Umbilical cord (tissue), 2 donors: ENCODE measurements around a stretch of chr9.

- RAMPAGE, long total RNA = no peak
Observed at GRCh38 chr9:69193272-69193694, 19.2 kb downstream of the TJP2 start.

- RAMPAGE, long total RNA = no peak
Observed at GRCh38 chr9:69198484-69198832, 24.4 kb downstream of the TJP2 start.

DNA sequence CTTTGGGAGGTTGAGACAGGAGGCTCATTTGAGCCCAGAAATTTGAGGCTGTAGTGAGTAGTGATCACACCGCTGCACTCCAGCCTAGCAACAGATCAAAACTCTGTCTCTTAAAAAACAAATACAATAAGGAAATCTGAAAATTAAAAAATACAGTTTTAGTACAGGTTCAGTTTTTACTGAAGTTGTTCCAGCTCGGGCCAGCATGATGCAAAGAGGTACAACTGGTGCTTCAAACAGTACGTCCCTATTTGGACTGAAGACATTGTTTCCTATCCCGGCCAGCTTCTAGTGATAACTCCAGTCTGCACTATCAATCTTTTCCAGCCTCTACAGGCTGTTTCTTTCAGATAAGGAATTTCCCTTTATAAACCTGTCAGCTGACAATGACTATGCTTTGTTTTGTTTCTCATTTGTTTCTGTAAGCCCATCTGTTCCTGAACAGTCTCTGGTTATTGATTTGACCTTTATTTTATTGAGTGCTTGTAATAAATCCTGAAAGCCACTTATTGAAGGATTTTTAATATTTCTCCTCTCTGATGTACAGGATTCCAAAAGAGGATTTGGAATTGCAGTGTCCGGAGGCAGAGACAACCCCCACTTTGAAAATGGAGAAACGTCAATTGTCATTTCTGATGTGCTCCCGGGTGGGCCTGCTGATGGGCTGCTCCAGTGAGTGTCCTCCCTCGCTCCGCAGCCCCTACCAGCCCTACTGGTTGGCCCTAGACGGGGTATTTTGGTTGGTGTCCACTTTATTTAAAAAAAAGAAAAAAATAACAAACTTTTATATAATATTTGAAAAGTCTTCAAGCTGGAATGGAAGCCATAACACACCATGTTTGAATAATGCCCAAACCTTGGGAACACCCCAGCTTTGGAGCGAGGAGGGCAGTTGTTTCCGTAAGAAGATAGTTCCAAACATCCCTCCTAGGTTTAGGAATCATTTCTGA is 42.0 kb downstream of the TJP2 start:
- RAMPAGE, long total RNA = no peak

DNA sequence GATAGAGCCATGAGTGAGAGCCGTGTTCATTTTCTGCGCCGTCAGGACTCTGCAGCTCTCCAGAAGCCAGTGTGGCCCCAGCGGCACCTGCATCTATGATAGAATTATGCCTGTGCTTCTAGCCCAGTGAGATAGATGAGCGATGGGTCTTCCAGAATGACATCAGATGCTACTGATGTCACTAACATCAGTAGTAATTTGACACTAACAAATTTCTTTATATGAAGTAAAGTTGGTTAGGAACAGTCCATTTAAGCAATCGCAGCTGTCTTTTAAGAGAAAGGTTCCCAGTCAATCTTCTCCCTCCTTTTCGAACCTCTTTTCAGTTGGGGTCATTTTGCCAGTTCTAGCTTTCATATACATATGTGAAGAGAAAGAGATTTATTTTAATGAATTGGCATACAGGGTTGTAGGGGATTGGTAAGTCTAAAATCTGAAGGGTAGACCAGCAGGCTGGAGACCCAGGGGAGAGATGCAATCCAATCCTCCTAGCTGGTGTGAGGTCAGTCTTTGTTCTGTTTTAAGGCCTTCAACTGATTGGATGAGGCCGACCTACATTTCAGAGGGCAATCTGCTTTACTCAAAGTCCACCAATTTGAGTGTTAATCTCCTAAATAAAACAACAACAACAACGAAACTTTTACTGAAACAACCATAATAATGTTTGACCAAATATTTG is 68.0 kb upstream of the ENTREP1 start:
- RAMPAGE, long total RNA = no peak

DNA sequence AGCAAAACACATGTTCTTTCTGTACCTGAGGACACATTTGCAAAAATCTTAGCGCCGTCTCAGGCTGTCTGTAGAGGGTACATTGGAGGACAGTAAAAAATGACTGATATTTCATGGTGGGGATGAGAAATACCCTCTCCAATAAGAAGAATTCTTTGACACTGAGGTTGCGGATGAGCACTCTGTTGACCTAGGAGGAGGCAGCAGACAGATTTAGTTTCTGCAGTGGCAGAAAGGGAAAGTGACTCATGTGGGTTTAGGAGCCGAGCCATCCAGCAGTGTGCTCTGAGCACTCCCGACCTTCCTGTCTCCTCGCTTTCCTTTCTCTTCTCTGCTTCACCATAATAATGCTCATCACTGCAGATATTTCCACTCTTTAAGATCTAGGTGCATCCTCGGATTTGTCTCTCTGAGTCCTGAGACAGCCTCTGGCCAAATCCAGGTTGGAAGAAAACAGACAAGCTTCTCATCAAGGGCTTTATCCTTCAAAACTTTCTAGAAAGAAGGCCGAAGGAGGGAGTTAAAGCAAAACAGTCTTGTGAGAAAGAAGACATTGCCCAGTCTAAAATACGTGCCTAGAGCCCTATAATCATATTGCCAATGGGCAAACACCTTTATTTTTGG is 54.7 kb downstream of the ENTREP1 start:
- RAMPAGE, long total RNA = no peak

DNA sequence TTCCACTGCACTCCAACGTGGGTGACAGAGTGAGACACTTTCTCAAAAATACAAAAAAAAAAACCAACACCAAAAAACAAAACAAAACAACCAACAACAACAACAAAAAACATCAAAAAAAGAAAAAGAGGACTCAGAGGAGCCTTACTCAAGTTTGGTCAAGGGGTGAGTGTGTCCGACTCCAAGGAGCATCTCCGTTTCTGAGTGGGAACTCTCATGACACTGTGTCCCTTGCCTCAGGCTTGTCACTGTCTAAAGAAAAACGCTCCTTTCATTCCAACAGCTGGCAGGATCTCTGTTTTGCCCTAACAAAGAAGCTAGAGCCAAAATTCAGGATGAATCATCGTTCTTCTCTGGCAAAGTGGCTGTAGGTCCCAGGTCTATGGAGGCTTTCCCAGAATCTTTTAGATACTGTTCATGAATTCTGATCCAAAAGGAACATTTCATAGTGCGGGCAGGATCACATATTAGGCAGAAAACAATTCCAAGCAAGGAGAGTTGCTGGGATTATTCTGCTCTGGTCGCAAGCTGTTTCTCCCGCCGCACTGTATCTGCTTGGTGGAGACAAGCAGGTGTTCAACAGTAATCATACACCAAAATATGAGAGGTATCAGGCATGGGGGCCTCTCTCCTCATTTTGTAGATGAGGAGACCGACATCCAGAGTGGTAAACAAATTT is 72.4 kb downstream of the ENTREP1 start:
- RAMPAGE, long total RNA = no peak

DNA sequence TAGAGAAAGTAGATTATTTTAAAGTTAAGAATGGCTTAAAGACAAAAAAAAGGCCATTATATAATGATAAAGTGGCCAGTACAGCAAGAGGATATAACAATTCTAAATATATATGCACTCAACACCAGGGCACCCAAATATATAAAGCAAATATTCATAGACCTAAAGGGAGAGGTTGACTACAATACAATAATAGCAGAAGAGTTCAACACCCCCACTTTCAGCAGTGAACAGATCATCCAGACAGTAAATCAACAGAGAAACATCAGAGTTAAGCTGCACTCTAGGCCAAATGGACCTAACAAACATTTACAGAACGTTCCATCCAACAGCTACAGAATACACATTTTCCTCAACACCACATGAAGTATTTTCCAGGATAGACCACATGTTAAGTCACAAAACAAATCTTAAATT is 19.0 kb downstream of the APBA1 start:
- RAMPAGE, long total RNA = no peak

DNA sequence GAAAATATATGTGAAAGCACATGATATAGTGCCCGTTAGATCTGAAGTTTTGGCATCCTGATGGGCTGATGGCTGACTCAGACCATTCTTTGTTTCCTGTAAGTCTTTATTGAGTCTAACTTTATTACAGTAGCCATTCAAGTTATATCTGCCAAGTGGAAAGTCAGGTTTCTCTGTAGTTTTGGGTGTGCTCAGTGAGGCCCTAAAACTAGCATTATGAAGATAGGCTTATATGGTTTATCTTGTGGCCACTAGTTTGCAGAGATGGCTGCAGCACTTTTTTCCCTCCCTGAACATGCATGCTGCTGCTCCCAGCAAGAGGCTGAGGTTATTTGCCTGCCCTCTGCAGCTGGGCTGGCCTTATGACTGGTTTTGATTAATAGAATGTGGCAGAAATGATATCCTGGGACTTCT is 46.6 kb downstream of the CFAP95 start:
- RAMPAGE, long total RNA = no peak

DNA sequence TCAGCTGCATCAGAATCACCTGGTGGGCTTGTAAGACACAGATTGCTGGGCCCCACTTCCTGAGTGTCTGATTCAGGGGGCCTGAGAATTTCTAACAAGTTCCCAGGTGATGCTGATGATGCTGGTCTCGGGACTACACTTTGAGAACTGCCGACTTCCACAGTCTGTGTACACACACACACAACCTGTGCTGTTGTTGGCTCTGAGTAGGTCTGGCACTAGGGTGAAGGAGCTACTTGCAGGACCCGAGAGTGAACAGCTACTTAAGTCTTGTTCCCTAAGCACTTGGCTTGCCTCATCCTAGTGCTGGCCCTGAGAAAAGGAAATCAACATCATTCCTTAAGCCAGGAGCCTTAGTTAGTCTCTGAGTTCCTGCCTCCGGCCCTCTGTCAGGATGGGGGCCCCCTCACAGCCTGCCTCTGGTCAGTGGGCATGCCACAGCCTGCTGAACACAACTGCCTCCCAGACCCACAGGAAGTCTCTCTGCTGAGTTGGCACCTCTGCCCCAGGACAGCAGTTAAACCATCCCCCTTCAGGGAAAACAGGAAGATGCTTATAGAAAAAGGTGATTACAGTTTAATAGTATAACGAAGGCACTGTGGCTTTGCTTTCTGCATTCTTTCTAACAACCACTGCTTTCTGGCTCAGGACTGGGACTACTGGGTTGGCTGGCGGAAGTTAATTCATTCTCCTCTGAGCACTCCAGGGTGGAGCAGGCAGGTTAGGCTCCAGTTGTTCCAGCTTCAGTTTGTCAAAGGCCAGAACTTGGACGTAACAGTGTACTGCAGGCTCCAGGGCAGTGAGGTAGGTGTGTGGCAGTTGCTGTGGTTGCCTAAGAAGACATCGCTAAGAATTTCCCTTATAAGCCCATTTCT is 2.7 kb downstream of the MAMDC2 start:
- RAMPAGE, long total RNA = no peak

GRCh38 chr9:70049200-70049745 is 5.6 kb downstream of the MAMDC2 start:
- RAMPAGE, long total RNA = no peak

GRCh38 chr9:70065589-70065988 is 21.9 kb downstream of the MAMDC2 start:
- RAMPAGE, long total RNA = no peak

DNA sequence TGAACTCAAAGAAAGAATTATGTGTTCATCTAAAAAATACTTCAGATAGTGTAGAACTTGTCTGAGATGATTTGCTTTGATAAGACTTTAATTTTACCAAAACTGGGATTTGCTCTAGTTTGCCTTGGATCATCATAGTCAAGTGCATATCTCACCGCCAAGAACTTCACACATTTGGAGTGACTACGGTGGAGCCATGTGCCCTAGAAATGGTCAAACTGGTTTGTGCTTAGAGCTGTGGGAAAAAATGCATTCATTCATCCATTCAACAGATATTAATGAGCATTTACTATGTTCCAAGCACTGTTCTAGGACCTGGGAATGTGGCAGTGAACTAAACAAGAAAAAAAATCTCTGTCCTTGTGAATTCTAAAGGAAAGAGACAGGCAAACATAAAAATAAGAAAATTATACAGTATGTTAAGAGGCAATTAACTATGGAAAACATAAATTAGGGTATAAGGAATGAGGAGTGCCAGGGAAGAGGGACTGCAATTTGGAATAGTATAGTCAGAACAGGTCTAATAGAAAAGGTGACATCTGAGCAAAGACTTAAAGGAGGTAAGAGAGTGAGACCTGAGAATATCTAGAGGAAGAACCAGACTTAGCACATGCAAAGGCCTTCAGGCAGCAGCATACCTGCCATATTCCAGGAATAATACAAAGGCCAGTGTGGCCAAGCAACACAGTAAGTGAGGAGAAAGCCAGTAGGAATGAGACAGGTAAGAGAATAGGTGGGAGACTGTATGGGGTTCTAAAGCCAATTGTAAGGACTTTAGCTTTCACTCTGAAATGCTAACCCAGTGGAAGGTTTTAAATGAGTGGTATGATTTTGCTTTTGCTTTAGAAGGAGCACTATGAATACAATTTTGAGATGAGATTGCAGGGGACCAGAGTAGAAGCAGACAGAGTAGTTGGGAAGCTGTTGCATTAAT is 44.8 kb upstream of the SMC5 start:
- RAMPAGE, long total RNA = no peak

DNA sequence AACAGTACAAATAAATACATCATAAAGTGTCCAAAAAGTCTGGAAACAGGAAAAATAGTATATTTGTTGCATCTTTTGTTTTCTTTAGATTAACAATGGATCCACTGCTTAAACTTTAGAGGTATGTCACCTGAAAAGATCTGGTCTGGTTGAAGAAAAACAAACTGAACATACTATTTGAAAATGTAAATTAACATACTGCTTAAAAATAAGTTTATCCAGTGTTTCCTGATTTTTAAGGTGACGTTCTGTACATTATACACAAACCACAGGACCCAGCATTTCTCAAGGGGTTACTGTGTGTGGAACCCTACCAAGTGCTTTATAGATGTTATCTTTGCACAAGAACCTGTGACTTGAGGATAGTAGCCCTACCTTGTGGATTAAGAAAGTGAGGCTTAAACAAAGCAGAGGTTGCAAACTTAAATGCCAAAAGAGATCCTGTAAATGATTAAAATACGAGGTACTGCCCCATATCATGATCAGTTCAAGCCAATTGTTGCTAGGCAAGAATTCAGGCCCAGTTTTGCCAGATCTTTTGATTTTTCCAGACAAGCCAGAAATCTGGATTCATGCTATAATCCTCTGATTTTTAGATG is 4.7 kb downstream of the KLF9 start:
- RAMPAGE, long total RNA = no peak

- RAMPAGE, long total RNA = no peak
Observed at GRCh38 chr9:70472731-70473297, 58.4 kb upstream of the KLF9 start.

- RAMPAGE, long total RNA = no peak
Observed at GRCh38 chr9:70475216-70475702, 60.8 kb upstream of the KLF9 start.

DNA sequence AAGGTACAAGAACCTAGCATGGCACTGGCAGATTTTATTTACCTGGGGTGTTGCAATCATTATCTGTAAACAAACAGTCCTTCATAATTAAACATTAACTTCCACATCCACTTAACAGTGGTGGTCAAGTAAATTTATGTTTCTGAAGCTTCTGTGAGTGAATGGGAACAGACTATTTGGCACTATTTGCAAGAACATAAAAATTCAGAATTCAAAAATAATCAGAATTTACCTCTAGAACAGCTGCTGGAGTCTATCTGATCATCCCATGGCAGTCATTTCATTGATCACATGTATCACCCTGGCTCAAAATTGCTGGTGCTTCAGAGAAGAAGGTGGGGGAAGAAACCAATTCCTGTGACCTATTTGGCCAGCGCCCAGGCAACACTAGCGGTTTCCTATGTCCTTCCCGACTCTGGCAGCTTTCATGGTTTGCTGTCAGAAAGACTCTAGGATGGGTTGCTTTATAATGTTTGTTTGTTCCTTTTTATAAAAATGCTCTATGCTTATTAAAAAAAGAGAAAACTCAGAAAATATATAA is 24.7 kb downstream of the TRPM3 start:
- RAMPAGE, long total RNA = no peak

DNA sequence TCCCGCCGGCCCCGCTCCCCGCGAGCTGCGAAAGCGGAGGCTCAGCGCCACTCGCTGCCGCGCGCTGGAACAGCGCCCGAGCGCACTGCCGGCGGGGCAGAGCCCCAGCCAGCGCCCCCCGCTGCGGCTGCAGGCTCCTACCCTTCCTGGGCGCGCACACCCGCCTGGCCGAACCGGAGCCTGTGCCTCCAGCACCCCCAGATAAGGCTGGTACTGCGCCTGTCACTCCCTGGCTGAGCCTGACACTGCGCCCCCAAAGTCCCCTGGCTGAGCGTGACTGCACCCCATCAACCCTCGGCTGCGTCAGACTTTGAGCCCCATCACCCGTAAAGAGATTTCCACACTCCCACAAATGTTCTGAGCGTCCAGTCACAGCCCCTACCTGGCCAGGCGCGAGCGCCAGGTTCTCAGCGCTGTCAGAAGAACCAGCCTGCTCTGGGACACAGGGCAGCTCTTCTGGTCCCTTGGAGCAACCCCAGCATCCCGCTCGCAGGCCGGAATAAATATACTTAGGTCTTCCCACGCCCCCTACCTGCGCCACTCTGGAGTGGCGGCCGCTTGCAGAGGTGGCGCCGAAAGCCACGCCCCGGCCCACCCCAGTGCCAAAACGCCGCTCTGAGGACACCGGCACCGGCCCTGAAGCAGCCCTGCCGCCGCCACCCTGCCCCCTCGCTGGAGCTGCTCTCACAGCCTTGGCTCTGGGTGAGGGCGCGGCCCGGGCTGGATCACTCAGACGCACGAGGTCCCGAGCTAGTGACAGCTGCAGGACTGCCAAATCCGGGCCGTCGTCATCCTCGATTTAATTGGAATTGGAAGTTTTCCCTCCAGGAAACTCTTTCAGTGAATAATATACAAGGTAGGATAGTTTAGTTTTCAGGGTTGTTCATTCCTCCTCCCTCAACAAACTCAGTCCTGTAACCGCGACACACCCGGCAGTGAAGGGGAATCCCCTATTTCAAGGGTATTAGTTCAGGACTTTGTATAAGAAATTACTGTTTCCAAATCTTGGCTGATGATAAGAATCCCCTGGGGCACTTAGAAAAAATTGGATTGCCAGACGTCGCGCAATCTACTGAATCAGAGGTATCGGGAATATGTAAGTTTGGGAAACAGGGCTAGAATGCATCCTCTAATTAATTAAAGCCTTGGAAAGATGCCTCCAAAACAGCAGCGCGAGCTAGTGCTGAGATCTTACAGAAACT is 1.1 kb upstream of the CEMIP2 start:
- RAMPAGE, long total RNA = no peak

DNA sequence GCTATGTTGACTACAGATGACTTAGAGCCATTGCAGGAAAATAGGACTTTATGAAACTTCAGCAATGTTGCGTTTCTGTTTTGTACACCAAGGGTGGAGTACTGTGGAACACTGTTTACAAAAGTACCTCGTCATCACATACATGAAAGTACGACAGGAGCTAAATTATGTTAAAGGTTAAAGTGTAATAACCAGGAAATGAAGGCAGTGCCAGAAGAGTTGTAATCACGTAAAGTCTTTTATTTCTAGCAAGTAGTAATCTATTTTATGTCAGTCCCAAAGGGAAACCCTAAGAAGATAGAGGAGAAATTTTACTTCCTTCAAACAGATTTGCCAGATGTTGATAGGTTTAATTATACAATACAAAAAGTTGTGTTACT is 50.9 kb downstream of the C9orf85 start:
- RAMPAGE, long total RNA = no peak

- RAMPAGE, long total RNA = no peak
Observed at GRCh38 chr9:72355764-72356629, 9.0 kb downstream of the ZFAND5 start.

DNA sequence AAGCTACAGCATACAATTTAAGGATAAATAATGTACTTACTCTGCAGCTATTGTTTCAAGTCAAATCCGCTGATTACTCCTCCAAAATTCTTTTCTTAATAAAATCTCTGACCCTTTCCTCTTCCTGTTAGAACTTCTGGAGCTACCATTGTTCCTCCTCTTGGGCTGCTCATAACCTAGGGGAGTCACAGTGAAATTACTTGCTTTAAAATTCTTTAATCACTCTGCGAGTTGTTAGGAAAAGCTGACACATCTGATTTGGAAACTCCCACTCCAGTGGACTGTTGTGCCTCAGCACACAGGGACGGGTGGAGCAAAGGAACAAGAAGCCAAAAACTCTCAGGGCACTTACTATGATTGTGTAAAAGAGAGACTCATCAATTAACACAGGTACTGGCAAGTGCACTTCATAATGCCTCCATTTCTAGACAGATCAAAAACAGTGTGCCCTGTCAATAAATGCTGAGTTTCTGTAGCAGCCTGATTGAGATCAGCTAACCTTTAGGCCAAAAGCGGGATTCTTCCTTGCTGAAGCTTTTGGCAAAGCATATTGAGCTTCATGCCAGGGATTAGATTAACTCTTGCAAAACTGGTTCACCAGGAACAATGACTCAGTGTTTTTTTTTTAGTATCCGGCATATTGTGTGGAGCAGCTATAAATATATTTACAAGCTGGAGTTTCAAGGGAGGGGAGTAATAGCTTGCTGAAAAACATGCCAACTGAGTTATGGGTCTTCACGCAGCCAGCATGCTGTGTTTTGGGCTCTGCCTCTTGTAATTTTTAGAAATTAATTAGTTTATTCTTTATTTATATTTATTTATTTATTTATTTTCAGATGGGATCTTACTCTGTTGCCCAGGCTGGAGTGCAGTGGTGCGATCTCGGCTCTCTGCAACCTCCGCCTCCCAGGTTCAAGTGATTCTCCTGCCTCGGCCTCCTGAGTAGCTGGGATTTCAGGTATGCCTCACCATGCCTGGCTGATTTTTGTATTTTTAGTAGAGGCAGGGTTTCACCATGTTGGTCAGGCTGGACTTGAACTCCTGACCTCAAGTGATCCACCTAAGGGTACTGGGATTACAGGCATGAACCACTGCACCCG is 56.0 kb downstream of the TMC1 start:
- RAMPAGE, long total RNA = no peak